CD14-positive monocyte (primary cell): ENCODE results near the genes CD52 and ARID1A.

GRCh38 chr1:26047228-26047773 is 1.4 kb upstream of the SLC30A2 start:
- CAGE, long polyA plus RNA = no peak

DNA sequence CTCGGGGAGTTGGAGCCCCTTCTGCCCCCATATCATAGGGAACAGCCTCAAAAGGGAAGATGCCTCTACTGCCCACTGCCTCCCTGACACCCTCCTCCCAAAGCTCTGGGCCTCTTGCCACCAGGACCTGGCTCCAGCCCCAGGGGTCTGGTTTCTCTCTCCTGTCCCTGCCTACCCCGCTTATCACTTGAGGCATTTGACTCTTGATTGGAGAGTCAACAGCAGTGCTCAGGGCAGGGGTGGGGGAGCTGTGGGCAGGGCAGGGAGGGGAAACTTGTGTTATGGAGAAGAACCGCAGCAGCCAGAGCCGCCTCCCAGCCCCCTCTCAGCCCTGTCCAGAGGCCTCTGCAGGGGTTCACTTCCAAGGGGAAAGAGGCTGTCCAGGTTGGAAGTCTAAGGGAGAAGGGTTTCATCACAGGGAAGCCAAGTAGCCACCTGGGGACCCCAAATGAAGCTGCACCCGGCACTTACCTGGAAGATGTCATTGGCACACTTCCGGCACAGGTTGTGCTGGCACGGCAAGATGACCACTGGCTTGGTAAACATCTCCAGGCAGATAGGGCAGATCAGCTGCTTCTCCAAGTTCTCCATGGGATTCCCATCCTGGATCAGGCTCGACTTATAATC is 452 bp downstream of the TRIM63 start:
- CAGE, long polyA plus RNA = no peak

GRCh38 chr1:26154632-26155285 is 4.1 kb upstream of the FAM110D start:
- CAGE, long polyA plus RNA = no peak

GRCh38 chr1:26288037-26288555 is 8.2 kb downstream of the SH3BGRL3 start:
- CAGE, long polyA plus RNA = no peak

DNA sequence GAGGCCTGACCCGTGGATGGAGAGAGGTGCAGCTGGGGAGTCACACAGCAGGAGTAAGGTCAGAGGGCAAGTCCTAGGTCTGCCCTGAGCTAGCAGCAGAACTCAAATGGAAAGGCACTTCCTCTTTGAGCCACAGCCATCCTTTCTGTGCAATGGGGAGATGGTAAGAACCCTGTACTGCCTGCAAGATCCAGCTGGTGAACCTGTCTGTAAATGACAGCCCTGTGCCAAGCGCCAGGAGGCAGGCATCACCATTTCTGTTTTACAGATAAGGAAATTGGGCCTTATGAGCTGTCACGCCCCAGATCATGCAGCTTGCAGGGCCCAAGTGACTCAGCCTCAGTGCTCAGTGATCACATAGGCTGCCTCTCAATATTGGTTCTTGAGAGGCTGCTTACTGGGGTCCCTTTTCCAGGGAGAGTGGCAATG is 8.7 kb downstream of the SH3BGRL3 start:
- CAGE, long polyA plus RNA = no peak

DNA sequence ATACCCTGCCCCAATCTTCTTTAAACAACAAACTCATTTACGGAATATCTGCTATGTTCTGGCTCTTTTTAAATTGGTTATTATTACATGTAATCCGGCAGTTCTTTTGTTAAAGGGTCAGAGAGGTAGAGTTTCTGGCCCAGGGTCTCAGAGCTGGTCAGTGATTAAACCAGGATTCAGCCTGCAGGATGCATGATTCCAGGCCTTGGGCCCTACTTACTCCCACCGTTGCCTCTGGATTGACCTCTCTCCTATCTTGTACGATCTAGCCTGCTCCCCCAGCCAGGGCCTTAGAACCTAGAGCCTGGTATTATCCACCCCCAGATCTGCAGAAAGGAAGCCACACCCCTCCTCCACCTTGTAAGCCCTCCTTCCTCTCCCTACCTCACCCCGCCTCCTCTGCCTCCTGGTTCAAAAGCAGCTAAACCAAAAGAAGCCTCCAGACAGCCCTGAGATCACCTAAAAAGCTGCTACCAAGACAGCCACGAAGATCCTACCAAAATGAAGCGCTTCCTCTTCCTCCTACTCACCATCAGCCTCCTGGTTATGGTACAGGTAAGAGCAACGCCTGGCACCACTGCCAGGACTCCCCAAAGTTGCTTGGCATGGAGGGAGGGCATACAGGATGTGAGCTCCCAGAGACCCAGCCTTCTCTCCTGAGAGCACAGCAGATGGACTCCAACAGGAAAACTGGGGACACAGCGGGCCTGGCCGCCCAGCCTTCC is at the start of gene CD52:
Gene CD52, plus strand, starts transcription at position 442 of the 725 bp plus-strand sequence.
- CAGE, long polyA plus RNA = start-site peak on the plus strand centred at position 436 of the sequence, 46 bp wide, 33,304 and 44,248 reads in 2 replicates

DNA sequence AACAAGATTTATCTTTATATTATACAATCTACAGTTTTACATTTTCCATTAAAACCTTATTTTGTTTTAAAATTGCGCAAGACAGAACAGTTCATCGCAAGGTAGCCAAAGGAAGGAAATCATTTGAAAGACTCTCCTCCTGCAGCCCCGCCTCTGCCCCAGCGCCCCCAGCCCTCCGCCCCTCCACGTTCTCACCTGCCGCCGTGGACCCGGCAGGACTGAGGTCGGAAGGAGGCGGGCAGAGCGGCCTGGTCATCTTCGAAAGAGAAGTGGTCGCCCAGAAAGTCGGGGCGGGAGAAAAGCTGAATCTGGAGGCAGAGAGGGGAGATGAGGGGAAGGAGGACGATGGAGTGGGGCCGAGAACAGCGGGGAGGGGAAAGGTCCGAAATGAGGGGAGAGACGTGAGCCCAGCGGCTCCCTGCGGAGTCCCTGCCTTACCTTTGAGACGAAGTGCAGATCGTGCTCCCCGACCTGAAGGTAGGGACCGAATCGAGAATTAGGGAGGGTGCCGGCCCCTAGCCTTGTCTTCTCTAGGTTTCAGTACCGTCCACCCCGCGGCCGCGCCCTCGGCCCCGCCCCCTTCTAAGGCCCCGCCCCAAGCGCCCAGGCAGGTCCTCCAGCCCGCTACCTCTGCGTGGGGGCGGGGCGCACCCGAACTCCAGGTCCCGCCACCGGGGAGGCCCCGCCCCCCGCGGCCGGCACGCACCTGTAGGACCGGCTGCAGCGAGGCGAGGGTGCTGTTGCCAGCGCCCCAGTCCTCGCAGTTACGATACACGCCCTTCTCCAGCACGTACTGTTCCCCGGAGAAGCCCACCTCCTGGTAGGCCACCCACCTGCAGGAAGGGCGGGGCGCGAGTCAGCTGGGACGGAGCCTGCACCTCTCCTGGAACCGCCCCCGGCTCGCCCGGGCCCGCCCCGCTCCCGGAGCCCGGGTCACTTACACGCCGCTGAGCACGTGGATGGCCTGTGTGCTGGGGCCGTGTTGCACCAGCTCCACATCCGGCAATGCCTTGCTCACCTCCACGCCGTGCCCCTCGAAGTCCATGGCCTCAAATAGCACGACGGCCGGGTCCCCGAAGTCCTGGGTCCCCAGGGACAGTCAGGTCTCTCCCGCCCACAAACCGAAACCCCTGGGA is 17.7 kb downstream of the CRYBG2 start:
- CAGE, long polyA plus RNA = no peak

GRCh38 chr1:26419150-26419480 is 8.5 kb downstream of the LIN28A start:
- CAGE, long polyA plus RNA = no peak

GRCh38 chr1:26471313-26471783 is 892 bp upstream of the HMGN2 start:
- CAGE, long polyA plus RNA = no peak

- CAGE, long polyA plus RNA = no peak
These were observed 12.2 kb downstream of the RPS6KA1 start for GRCh38 chr1:26541737-26542204.

DNA sequence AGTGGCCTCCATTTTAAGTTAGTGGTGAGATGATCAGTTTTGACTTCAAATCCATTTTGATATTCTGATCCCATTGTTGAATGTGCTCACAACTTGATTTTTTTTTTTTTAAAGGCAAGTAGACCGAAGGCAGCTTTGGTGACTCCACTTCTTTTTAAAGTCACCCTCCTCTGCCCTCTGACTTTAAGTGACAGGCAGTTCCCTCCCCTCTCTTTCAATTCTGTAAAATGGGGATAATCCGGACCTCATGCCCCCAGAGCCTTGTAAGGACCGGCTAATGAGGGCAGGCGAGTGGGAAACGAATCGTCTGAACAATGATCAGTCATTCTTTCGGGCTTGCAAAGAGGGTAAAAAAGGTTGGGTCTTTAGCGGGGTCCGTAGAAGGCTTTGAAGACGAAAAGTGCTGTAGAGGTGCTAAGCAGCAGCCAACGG is 885 bp upstream of the ARID1A start:
- CAGE, long polyA plus RNA = no peak

DNA sequence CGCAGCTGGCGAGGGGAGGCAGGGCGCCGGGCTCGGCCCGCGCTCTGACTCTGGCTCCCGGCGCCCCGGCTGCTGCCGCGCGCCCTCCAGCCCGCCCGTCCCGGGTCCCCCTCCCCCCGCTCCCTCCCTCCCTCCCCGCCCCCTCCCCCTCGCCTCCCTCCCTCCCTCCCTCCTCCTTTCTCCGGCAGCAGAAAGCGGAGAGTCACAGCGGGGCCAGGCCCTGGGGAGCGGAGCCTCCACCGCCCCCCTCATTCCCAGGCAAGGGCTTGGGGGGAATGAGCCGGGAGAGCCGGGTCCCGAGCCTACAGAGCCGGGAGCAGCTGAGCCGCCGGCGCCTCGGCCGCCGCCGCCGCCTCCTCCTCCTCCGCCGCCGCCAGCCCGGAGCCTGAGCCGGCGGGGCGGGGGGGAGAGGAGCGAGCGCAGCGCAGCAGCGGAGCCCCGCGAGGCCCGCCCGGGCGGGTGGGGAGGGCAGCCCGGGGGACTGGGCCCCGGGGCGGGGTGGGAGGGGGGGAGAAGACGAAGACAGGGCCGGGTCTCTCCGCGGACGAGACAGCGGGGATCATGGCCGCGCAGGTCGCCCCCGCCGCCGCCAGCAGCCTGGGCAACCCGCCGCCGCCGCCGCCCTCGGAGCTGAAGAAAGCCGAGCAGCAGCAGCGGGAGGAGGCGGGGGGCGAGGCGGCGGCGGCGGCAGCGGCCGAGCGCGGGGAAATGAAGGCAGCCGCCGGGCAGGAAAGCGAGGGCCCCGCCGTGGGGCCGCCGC is at the start of gene ARID1A:
Gene ARID1A, plus strand, starts transcription at position 173 of the 760 bp plus-strand sequence.
- CAGE, long polyA plus RNA = start-site peak on the plus strand centred at position 205 of the sequence, 94 bp wide, 84 and 56 reads in 2 replicates

DNA sequence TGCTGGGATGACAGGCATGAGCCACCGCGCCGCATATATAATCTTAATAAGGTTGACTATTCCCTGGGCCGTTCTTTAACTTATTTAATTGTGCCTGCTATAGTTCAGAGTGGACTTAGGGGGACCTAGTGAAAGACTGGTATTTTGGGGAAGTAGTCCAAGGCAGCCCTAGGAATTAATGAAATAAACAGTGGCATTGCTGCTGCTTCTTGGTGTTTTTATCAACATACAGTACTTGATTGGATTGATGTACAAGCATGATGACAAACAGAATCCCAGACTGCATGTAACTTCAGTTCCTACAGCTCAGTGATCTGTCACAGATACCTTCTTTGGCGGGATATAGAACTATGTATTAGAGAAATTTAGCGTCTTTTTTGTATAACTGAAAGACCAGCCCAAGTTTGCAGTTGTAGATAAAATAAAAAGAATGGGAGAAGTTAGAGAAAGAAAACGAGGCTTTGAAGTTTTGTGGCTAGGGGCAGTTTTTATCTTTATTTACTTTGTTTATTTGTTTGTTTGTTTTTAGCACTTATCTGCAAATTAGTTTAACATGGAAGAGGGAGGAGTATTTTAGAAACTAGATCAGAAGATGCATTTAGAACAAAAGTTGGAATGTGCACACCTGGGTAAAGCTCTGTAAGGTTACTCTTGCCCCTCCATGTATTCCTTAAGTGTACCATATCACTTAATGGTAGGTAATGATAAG is 19.0 kb downstream of the ARID1A start:
- CAGE, long polyA plus RNA = no peak

DNA sequence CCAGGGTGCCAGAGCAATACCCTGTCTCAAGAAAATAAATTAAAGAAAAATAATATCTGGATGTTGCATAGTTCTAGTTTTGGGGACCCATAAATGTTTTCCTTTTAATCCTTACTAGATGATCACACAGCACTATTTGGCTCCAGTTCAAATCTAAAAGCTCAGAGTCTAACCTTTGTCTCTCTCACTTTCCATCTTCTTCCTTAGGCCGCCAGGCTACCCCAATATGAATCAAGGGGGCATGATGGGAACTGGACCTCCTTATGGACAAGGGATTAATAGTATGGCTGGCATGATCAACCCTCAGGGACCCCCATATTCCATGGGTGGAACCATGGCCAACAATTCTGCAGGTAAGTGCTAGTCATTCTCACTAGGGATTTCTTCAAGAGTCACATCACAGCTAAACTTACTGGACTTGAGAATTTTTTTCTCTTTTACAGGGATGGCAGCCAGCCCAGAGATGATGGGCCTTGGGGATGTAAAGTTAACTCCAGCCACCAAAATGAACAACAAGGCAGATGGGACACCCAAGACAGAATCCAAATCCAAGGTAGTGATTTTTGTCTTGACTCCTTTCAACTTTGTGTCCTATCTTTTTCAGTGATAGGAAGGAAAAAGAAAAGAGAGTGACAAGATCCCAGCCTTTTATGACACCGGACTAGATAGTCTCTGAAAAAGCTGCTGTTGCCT is 21.6 kb upstream of the PIGV start:
- CAGE, long polyA plus RNA = no peak

- CAGE, long polyA plus RNA = no peak
These were observed 3.8 kb upstream of the PIGV start for GRCh38 chr1:26783695-26784532.

GRCh38 chr1:26847766-26848324 is 15.1 kb upstream of the SFN start:
- CAGE, long polyA plus RNA = no peak

DNA sequence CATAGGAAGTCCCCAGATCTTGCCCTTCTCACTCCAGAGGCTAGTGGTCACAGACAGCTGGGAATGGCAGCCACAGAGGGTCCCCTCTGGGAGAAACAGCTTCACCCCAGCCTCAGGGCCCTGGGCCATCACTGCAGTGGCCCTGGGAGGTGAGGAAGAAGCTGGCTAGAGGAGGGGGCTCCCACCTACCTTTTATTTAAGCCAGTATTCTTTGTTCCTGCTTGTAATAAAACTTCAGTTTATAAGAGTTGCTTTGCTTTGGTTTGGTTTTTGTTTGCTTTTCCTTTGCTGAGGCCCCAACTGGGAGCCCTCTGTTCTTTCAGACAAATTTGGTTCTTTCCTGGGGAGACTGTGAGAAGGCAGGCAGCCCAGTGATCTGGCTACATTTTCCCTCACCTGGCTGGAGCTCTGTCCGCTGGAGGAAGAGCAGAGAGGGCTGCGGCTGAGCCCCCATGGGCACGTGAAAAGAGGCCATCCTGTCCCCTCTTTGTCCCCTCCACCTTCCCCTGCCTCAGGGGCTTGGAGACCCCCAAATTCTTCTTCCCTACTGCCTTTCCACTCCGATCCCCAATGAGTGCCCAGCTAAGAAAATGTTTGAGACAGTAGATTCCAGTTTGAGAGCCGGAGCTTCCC is 7.4 kb upstream of the SFN start:
- CAGE, long polyA plus RNA = no peak

GRCh38 chr1:26922188-26922607 is 655 bp downstream of the NUDC start:
- CAGE, long polyA plus RNA = no peak

- CAGE, long polyA plus RNA = no peak
These were observed 18.8 kb upstream of the TENT5B start for GRCh38 chr1:27031129-27032253.

- CAGE, long polyA plus RNA = no peak
These were observed 37.0 kb upstream of the SLC9A1 start for GRCh38 chr1:27191761-27192512.